Heart (tissue), 3 donors: ENCODE data around the gene HCAR2.

DNA sequence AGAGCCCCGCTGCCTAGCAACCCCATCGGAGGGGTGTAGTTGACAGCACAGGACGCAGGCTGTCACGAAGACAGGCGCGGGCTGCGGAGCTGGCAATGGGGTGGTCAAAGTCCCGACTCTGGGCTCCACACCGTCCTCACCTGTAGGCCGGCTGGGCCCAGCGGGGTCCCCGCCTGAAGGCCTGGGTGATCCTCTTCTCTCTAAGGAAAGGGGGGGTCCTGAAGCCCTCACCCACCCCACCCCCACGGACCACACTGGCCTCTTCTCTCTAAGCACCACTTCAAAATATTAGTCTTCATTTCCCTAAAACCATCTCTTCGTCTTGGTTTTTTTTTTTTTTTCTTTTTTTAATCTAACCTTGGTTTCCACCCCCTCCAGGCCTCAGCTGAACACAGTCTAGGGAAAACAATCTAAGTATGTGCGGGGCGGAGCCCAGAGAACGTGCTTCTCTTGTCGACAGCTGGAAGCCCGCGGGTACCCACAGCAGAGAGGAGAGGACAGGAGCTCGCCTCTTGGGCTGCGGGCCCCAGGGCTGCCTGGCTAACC, 44.4 kb downstream of the KDM2B start:
- RAMPAGE, long total RNA, 2 experiments: no peak in any of the 2 experiments

DNA sequence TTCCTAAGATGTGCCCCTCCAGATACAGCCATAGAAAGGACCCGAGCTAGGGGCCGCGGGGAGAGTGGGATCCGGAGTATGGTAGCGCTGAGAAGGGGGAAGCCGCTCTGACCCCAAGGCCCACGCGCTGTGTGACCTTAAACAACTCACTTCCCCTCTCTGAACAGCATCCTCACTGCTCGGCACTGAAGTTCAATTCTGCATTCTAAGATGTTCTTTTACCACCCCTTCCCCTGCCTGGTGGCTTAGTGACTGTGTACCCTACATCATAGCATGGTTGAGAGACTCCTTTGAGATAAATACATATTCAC, 42.6 kb downstream of the KDM2B start:
- RAMPAGE, long total RNA, 2 experiments: no peak in any of the 2 experiments

DNA sequence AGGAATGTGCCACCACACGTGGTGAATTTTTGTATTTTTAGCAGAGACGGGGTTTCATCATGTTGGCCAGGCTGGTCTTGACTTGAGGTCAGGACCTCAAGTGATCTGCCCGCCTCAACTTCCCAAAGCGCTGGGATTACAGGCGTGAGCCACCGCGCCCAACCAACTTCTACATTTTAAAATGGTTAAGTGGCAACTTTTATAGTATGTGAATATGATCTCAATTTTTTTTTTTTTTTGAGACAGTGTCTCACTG, 9.5 kb downstream of the KDM2B start:
- RAMPAGE, long total RNA, 2 experiments: no peak in any of the 2 experiments

DNA sequence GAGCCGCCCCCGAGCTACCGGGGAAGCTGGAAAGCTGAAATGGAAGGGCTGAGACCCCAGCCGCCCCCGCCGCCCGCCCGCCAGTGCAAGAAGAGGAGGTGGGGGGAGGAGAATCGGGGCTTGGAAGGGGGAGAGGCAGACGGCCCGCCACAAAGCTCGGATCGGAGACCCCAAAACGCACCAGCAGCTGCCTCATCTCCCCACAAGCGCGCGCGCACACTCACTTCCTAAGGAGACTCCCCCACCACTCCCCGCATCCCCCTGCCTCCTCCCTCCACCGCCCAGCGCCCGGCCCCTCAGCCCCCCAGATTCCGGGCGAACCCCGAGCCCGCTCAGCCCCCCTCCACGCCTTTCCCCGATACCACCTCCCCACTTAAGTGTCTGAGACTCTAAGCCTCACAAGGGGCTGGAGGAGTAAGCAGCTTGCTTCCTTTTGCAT, 1.4 kb downstream of the KDM2B start:
- RAMPAGE, long total RNA, 2 experiments: start-site peak on the minus strand in 1 of 2 experiments, centred at position 111 of the sequence, 22 reads per replicate

- RAMPAGE, long total RNA, 2 experiments: no peak in any of the 2 experiments
Measured at GRCh38 chr12:121800803-121801654, 2.8 kb upstream of the SETD1B start.

DNA sequence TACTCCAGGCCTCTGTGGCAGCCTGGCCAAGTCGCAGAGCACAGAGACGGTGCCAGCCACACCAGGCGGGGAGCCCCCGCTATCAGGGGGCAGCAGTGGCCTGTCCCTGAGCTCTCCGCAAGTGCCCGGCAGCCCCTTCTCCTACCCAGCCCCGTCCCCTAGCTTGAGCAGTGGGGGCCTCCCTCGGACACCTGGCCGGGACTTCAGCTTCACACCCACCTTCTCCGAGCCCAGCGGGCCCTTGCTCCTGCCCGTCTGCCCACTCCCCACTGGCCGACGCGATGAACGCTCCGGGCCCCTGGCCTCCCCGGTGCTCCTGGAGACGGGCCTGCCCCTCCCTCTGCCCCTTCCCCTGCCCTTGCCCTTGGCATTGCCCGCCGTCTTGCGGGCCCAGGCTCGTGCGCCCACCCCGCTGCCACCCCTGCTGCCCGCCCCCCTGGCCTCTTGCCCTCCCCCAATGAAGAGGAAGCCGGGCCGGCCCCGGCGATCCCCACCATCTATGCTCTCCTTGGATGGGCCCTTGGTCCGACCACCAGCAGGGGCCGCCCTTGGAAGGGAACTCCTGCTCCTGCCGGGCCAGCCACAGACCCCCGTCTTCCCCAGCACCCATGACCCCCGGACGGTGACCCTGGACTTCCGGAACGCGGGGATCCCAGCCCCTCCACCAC, 19.0 kb downstream of the SETD1B start:
- RAMPAGE, long total RNA, 2 experiments: no peak in any of the 2 experiments

- RAMPAGE, long total RNA, 2 experiments: no peak in any of the 2 experiments
Measured at GRCh38 chr12:121825840-121826465, 22.1 kb downstream of the SETD1B start.

GRCh38 chr12:122051106-122051621, 27.4 kb upstream of the MLXIP start:
- RAMPAGE, long total RNA, 2 experiments: no peak in any of the 2 experiments

DNA sequence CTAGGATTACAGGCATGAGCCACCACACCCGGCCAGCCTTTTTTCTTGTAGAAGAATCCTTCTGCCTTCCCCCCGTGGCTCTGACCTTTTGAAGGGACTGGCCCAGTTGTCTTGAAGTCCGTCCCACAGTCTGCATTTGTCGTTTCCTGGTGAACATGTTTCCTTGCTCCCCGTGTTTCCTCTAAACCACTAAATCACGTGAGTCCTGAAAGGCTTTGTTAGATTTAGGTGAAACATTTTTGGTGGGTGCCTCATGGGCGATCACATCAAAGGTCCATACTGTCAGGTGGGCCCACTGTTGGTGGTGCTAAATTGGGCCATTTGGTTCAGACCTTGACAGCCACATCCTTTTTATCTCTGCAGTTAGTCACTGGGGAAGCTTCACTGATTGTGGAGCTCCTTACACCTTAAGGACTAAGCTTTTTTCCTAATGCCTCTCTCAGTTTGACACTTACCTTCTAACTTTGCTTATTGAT, 26.3 kb downstream of the MLXIP start:
- RAMPAGE, long total RNA, 2 experiments: no peak in any of the 2 experiments

DNA sequence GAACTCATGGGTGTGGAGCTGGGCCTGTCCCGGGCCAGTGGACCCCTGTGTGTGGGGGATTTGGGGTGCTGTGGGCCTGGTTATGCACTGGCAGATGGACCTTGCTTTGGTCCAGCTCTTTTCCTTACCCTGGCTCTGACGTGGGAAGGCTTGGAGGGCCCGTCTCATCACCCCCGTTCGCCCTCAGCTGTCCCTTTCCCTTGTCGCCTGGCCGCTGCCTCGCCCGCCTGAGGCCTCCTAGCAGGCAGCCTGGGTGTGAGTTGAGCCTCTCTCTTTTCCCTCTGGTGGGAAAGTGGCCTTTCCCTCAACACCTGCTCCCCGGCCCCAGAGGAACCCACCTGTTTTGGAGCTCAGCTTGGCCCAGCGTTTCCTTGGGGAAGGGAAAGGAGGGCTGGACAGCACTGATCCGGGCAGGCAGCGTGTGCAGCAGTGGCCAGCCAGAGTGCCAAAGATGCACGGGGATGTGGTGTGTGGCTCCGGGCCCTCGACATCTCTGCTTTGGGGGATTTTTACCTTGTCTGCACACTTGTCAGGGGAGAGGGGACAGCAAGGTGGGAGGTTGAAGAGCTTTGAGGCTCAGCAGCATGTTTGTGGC, 28.2 kb downstream of the IL31 start:
- RAMPAGE, long total RNA, 2 experiments: no peak in any of the 2 experiments

DNA sequence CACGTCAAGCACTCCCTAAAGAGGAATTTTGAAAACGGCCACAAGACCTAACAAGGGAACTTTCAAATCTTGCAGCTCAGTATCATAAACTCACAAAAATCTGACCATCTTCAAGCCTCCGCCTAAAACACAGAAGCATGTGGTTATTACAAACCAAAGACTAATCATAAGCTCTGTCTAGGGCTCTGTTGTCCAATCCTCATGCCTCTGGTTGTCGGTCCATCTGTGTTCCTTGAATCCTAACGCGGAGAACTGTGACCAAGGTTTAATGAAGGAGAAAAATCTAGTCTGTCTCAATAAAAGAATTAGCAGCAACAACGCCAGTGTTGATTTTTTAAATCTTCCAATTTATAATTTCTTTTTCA, 39.2 kb downstream of the CLIP1 start:
- RAMPAGE, long total RNA, 2 experiments: no peak in any of the 2 experiments

GRCh38 chr12:122412821-122413247, 9.6 kb downstream of the CLIP1 start:
- RAMPAGE, long total RNA, 2 experiments: no peak in any of the 2 experiments

- RAMPAGE, long total RNA, 2 experiments: no peak in any of the 2 experiments
Measured at GRCh38 chr12:122420942-122421234, 1.6 kb downstream of the CLIP1 start.

GRCh38 chr12:122520672-122521226, 6.0 kb downstream of the RSRC2 start:
- RAMPAGE, long total RNA, 2 experiments: no peak in any of the 2 experiments

- RAMPAGE, long total RNA, 2 experiments: no peak in any of the 2 experiments
Measured at GRCh38 chr12:122592350-122593044, 65.4 kb downstream of the KNTC1 start.

- RAMPAGE, long total RNA, 2 experiments: no peak in any of the 2 experiments
Measured at GRCh38 chr12:122646916-122647205, 56.3 kb downstream of the HCAR2 start.

DNA sequence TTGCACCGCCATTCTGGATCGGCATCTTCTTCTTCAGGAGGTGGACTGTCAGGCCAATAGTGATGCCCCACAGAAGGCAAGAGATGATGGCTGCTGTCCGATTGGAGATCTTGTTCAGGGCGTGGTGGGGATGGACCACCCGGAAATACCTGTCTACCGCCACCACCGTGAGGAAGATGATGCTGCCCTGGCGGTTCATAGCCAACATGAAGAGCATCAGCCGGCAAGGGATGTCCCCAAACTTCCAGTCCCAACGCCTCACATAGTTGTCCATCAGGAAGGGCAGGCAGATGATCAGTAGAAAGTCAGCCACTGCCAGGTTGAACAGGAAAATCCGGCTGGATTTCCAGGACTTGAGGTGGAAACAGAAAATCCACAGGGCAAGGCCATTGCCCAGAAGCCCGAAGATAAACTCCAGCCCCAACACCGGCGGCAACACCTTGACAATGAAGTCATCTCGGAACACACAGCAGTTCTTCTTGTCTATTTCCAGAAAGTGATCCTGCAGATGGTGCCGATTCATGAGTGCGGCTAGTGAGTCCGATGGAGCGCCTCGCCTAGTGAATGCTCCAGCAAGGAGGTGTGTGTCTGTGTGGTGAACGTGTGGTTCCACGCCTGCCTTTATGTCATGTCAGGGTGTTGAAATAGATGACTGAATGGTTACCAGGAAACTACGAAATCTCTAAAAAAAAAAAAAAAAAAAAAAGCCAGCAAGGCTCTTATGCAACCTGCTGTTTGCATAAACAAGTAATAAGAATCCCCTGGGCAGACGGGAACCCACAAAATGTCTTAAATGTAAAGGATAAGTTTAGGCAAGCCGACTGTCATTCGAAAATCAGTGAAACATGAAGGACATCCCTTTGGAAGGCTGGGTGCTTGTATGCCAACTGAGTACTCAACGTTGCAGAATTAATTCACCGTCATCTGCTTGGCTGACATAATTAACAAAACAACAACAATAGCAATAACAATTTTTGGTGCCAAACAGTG, at the start of gene HCAR2:
Gene HCAR2, minus strand, starts transcription at position 597 of the 990 bp plus-strand sequence.
- RAMPAGE, long total RNA, 2 experiments: no peak in any of the 2 experiments

GRCh38 chr12:122872890-122873757, 22.8 kb downstream of the VPS37B start:
- RAMPAGE, long total RNA, 2 experiments: no peak in any of the 2 experiments

DNA sequence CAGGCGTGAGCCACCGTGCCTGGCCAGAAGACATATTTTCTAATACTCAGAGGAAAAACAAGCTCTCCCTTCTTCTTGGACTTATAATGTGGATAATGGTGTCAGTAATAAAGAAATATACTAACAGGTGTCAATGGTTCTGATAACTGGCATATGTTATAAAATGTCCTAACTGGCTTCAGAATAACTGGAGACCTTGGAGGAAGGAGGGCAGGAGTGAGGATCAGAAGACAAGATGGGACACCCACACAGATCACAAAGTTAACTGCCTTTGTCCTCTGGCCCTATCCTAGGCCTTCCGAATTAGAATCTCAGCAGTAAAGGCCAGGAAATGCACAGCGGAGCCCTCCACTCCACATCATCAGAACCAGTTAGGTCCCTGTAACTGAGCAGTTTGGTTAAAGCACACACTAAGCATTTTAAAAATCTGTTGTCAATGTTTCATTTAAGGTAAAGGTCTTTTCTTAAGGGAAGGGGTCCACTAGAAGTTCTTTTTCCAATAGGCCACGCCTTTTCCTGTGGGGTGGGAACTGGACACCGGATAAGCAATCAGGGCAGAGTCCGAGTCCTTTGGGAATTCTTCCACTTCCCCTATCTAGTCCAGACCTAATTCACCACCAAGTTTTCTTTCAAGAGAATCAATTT, 12.0 kb downstream of the VPS37B start:
- RAMPAGE, long total RNA, 2 experiments: no peak in any of the 2 experiments

GRCh38 chr12:122894328-122895014, 1.5 kb downstream of the VPS37B start:
- RAMPAGE, long total RNA, 2 experiments: no peak in any of the 2 experiments